Amniotic epithelial cell (primary cell): Measurements from ENCODE around the genes SMG6 and METTL16.

DNA sequence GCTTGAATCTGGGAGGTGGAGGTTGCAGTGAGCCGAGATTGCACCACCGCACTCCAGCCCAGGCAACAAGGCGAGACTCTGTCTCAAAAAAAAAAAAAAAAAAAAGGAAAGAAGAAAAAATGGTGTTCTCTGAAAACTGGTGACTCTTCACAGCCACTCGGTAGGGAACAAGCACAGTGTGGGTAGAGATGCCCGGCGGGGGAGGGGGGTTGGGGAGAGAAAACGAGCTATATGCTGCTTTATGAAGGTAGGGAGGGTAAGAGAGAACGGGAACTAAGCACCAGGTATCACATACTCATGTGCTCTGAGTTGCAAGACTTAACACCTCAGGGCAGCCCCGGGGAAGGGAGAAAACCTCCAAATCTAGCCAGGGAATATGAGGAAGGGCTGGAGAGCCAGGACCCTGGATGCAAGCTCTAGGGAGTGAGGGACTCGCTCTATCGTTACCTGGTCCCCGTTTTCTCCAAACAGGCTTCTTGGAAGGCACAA lies 35.2 kb downstream of the HIC1 start:
- RRBS = no CpG with 5 or more reads among the region's 12 CpGs

GRCh38 chr17:2178717-2179410 lies 124.0 kb downstream of the HIC1 start:
- RRBS = no CpG with 5 or more reads among the region's 13 CpGs

DNA sequence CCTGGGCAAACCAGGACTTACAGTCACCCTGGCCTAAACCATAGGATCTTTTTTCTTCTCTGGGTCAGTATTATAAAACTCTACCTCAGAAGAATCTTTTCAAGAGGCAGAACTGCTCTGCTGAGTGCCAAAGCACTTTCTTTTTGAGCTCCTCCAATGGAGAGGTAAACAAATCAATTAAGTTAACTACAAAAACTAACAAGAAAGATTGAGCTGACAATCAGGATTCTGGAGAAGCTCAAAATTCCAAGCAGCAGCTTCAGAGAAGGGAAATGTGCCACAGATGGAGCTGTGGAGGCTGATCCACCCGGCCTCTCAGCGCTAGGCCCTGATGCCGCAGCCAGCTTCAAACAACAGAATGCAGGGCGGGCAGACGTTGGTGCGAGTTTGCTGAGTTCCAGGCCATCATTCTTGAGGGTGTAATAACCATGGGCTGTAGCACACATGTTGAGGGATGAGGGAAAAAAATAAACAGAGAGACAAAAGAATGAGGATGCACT lies 90.4 kb downstream of the SMG6 start:
- RRBS = no CpG with 5 or more reads among the region's 6 CpGs

DNA sequence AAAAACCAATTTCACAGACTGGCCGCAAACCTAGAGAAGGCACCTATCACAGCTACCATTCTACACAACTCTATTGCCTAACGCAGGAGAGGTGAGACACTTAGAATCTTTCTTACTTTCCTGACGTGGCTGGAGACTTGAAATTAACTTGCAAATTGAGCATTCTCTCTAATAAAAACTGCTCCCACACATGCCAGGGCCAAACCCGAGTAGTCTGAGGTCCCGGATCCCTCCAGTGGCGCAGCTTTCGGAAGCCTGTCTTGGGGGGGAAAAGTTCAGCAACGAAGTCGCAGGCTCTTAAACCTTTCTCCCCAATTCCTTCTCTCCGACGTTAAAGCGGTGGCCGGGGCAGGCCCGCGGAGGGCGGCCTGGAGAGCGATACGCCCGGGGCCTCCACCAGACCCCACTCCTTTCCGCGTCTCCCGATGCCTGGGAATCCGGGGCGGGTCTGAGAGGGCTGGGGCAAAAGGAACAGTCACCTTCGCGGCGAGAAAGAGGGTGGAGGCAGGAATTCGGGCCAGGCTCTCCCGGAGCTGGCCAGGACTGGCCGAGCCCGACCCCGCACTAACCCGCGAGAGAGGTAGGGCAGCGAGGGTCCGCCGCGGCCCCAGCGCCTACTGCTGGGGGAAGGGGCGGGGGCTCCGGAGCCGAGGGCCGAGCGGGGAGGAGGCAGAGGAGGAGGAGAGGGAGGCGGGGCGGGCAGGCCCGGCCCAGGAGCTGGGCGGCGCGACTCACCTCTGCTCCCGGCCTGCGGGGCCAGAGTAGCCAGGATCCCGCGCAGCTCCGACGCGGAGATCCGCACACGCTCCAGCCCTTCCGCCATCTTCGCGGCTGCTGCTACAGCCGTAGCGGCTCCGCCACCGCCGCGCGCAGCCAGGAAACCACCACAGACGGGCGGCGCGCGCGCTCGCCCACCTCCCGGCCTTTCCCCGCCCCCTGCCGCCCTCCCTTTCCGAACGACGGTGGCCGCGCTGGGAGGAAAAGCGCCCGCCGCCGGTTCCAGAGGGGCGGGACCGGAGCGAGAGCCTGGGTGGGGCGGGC lies at the start of gene SMG6:
Gene SMG6 (minus strand): TSS at position 888 of the 1,041 bp plus-strand sequence.
- RRBS = 4% methylated on average over 33 of the region's 92 CpGs

- RRBS = no CpG with 5 or more reads among the region's 13 CpGs
These were observed 25.4 kb downstream of the SGSM2 start for GRCh38 chr17:2362722-2363145.

GRCh38 chr17:2388859-2389334 lies 12.0 kb downstream of the MNT start:
- RRBS = no CpG with 5 or more reads among the region's 14 CpGs

DNA sequence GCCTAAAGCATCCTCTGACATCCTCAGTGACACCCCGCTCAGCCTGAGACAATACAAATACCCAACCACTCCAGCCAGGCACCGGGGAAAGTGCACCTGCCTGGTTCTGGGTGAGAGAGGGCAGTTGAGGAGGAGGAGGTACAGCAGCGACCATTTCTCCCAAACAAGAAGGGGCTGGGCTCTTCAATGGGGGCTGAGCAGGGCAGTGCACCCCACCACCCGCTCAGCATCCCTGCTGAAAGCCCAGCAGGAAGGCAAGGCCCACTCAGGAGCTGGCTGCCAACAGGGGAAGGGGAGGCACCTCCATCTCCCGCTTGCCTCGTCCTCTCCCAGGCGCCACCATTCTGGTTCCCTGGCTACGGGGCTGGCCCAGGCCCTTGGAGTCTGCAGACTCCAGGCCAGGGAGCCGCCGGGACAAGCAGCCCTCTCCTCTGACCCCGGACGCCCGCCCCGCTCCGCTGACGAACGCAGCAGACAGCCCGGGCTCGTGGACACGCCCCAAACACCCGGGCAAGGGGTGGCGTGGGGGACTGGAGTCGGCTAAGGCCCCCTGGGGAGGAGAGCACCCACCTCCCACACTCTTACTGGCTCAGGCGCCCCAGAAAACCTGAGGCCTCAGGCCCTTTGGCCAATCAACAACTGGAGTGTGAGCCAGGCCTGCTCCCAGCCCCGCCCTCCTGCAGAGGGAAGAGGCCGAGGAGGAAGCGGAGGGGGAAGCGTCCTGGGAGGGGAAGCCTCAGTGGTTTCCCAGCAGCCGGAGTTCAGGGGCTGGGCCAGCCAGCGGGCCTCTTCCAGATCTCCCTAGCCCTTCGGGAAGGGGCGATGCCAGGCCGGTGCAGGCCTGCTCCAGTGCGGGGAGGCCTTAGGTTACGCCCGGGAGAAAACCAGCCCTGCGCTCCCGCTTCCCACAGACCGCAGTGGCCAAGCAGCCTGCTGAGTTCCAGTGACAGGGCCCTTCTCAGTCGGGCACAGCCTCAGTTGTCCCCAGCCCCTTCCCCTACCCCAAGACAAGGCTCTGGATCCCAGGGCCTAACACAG lies 4.2 kb downstream of the MNT start:
- RRBS = 4% methylated on average over 16 of the region's 40 CpGs

DNA sequence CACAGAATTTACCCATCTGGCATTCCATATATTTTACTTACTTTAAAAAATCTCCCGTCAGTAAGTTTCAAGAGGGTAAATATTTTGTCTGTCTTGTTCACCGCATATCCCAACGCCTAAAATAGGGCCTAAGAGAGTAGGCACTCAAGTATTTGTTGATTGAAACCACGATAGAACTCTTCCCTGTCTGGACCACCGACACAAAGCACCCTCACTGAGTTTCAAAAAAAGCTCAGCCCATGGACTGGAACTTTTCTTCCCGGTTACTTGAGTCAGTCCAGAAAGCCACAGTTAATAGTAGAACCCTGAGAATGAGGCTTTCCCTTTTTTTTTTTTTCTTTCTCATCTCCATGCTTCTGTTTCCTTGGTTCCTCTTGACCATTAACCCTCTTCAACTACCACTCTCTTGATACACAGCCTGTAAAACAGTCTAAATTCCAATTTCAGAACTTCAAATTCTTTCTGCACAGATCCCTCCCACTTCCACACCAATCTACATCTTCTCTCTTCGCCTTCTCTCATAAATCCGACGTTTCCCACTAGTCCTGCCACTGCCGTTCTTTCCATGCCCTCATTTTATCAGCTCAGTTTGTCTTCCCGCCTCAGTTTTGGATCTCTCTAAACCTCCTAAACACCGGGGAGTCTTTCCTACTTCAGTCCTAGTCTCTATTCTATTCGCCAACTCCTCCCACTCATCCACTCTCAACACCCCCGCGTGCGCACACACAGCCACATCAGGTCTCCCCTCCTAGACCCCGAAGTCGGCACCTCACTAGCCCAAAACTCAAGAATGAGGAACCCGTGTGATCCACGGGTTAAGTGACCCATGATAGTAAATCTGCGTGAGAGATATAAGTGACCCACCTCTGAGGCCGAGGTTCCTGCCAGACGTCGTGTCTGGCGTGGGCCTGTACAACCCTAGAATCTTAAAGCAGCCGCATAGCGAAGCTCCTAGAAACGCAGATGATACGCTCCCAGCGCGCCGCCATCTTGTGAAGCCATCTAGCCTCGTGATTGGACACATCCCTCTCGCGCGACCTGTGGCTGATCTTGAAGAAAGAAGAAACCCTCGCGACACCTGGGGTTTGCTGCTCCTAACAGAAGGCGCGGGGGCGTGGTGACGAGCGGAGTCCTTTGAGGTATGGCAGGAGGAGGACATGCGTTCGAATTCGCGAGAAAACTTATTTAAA lies at the start of gene METTL16:
Gene METTL16 (minus strand): TSS at position 994 of the 1,190 bp plus-strand sequence.
- RRBS = no CpG with 5 or more reads among the region's 47 CpGs

DNA sequence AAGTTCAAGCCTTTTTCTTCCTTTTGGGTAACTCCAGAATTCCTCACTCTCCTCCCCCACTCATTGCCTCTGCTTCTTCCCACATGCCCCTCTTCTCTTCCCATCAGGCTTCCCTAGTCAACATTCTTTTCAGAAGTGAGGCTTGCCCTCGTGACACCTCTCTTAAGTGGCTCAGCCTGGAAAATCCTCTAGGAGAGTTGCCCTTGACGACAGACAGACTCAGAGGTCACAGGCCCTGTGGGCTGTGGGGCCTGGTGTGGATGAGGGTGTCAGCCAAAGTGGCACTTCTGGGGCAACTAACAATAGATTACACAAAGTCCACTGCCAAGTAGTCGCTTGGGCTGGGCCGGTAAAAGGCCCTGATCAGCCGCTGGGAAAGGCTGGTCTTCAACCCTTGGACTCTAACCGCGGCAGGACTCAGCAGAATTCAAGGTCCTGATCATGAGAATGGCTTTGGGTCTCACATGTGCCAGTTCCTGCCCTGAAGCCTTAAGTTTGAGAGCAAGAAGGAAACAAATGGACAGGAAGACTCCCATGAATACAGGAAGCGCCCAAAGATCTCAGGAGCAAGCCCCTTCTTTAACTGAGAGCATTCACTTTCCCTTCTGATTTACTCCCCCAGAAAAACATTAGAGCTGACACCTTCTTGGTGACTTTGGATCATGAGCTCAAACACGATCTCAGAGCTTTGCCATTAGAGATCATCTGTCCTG lies 33.8 kb upstream of the METTL16 start:
- RRBS = no CpG with 5 or more reads among the region's 9 CpGs

DNA sequence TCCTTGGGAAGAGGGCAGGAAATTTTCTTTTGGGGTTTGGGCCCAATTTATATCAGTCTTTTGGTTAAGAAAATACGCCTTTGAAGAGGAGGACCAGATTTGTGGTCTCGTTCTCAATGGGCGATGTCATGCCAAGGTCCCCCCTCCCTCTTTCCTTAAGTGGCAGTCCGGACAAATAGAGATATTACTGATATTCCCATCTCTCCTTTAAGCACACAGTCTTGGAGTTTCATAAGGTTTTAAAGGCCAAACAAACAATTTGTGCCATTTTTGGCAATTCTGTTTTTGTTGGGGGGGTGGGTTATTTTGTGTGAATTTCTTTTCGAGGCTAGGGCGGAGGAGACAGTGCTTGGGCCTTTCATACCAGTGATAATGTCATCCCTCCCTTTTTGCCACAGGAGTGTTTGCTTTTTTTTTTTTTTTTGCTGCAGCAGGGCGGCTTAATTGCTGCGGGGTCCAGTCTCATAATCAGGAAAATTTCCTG lies 1.6 kb downstream of the PAFAH1B1 start:
- RRBS = no CpG with 5 or more reads among the region's 8 CpGs

GRCh38 chr17:2595498-2596219 lies 2.2 kb downstream of the PAFAH1B1 start:
- RRBS = no CpG with 5 or more reads among the region's 5 CpGs

GRCh38 chr17:2691346-2692173 lies 20.0 kb downstream of the CLUH start:
- RRBS = 62% methylated on average over 15 of the region's 75 CpGs

GRCh38 chr17:2693769-2694769 lies 17.5 kb downstream of the CLUH start:
- RRBS = 99% methylated on average over 4 of the region's 45 CpGs

GRCh38 chr17:2701179-2702168 lies 10.1 kb downstream of the CLUH start:
- RRBS = 93% methylated on average over 7 of the region's 48 CpGs

DNA sequence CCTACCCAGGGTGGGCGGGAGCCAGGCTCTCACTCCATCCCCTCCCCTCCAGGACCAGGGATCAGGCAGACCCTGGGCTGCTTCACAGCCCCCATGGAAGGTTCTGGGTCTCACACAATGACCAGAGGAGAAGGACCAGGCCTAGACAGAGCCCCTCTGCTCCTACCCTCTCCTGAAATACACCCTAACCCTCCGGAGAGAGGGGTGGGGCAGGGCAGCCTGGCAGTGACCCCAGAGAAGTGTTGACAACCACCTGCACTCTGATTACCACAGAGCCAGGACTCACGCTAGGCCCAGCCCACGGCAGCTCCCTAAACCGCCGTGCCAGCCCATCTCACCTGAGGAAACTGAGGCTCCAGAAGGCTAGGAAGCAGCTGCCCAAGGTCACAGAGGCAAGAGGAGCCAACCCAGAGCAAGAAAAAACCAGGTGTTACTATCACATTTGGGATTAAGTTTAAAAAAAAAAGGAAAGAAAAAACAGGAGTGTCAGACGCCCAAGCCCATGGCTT lies 3.3 kb downstream of the CLUH start:
- RRBS = no CpG with 5 or more reads among the region's 7 CpGs

DNA sequence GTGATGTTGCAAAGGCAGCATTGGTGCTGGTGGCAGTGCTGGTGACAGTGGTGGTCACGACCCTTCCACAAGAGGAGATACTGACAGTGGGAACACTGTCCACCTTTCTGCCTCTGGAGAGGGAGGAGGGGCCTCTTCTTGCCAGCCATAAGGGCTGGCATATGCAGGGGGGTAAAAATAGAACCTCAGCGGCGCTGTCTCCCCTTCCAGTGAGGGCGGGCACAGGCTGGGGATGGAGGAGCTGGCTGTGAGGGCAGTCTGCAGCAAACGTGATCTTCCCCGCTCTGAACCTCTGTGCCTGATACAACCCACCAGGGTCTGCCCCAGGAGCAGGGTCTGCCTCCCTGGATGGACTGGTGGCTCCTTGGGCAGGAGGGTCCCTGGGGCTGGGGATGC lies 3.4 kb downstream of the RAP1GAP2 start:
- RRBS = no CpG with 5 or more reads among the region's 6 CpGs

GRCh38 chr17:2812167-2812737 lies 16.0 kb downstream of the RAP1GAP2 start:
- RRBS = 0% methylated on average over 1 of the region's 9 CpGs

DNA sequence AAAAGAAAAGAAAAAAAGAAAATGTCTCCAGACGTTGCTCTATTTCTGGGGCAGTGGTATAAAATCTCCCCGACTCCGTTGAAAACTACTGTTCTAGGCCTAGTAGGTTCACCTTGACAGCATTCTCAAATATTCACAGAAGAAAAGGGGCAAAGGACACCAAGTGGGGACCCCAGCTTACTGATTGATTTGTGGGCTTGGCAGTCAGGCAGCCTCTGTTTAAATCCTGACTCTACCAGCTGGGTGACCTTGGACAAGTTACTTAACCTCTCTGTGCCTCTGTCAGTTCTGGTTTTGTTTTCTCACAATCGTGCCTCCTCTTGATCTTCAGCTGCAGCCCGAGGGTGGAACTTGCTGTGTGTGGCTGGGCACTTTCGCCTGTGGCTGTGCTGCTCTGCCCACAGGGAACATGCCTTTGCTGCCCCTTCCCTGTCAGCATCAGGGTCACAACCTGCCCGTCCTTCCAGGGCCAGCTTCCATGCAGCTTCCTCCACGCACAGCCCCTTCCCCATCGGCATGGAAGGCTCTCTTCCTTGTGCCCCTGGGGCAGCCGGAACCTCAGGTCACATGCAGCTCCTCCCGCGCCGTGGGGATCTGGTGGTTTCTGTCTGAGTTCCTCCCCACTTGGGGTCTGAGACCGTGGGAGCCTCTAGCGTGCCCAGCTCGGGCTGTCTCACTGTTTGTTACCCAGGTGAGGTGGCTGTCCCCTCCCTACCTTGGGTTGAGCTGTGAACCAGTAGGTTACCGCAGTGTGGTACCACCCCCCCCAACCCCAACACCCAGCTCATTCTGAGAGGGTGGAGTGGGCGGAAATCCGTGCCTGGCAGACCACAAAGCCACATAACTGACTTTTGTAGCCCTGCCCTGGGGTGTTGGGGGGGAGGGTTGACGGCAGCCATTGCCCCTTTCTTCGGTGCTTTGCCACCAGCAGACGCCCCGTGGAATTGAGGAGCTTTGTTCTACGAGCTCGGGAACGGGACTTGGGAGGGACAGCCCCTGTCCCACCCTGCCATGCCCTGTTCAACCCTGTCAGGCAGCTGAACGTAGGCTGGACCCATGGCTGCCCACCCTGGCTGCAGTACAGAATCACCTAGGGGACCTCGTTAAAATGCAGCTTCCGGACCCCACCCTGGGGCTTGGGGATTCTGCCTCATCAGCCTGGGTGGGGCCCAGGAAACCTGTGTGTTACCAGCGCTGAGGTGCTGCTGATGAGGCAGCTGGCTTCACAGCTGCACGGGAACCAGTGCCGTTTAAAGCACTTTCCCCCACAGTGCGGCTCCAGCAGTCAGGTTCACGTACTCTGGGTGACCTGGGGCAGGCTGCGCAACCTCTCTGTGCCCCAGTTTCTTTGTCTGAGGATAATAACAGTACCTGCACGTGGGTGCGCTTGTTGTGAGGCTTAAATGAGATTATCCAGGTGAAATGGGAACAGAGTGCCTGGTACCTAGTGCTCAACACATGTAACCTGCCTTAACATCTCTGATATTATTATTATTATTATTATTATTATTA lies 18.3 kb downstream of the RAP1GAP2 start:
- RRBS = no CpG with 5 or more reads among the region's 37 CpGs

DNA sequence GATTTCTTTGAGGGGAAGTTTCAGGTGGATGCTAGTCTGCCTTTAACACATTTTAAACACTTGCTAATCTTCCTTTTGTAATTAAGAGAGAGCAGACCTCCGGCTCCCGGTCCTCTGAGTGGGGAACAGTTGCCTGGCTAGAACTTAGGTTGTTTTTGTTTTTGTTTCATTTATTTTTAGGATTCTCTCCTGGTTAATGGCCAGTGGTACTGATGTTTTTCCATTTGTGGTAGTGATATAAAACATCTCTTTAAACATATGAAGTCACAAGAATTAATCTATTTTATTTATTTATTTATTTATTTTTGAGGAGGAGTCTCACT lies 59.0 kb downstream of the RAP1GAP2 start:
- RRBS = no CpG with 5 or more reads among the region's 2 CpGs

DNA sequence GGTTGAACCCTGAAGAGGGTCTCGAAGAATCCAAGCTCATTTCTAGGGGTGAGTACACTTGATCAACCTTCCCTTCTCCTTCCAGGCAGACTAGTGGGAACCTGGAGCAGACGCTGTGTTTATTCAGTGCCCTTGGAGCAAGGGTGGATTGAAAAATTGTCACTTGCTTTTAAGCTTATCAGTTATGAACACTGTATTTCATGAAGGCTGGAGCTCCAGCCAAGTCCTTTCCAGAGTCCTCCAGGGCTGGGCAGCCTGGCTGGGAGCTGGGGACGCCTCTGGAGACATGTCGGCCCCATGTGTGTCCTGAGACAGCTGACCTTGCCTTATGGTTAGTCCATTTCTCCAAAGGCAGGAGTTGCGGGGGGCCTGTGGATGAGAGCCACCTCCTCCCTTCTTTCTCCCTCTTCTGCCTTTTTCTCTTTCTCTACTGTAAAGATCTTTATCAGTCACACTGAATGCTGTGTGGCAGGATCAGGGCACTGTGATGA lies 67.0 kb downstream of the RAP1GAP2 start:
- RRBS = no CpG with 5 or more reads among the region's 5 CpGs